Cardiac ventricle fibroblast (primary cell): ENCODE measurements around a stretch of chr5.

GRCh38 chr5:134079571-134080161 lies 34.8 kb upstream of the TCF7 start:
- RAMPAGE, long total RNA, result no peak

- RAMPAGE, long total RNA, result no peak
These were observed 21.7 kb downstream of the TCF7 start for GRCh38 chr5:134136146-134136683.

- RAMPAGE, long total RNA, result no peak
These were observed 14.7 kb upstream of the PPP2CA start for GRCh38 chr5:134240240-134241225.

GRCh38 chr5:134247454-134247921 lies 21.6 kb upstream of the PPP2CA start:
- RAMPAGE, long total RNA, result no peak

DNA sequence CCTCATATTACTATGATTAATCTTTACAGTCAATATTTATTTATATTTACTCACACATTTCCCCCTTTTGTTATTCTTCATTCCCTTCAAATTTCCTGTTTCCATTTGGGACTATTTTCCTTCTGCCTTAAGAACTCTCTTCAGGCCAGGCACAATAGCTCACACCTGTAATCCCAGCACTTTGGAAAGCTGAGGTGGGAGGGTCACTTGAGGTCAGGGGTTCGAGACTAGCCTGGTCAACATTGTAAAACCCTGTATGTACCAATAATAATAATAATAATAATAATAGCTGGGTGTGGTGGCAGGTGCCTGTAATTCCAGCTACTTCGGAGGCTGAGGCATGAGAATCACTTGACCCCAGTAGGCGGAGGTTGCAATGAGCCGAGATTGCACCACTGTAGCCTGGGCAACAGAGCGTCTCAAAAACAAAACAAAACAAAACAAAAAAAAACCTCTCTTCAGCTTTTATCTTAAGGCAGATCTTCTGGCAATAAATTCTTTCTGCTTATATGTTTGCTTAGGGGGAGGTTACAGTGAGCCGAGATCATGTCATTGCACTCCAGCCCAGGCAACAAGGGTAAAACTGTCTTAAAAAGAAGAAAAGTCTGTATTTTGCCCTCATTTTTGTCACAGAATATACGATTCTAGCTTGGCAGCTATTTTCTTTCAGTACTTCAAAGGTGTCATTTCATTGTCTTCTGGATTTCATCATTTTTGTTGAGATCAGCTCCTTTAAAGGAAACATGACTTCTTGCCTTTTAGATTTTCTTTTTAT lies 53.7 kb upstream of the PPP2CA start:
- RAMPAGE, long total RNA, result no peak

GRCh38 chr5:134376459-134376961 lies 5.1 kb downstream of the UBE2B start:
- RAMPAGE, long total RNA, result no peak

DNA sequence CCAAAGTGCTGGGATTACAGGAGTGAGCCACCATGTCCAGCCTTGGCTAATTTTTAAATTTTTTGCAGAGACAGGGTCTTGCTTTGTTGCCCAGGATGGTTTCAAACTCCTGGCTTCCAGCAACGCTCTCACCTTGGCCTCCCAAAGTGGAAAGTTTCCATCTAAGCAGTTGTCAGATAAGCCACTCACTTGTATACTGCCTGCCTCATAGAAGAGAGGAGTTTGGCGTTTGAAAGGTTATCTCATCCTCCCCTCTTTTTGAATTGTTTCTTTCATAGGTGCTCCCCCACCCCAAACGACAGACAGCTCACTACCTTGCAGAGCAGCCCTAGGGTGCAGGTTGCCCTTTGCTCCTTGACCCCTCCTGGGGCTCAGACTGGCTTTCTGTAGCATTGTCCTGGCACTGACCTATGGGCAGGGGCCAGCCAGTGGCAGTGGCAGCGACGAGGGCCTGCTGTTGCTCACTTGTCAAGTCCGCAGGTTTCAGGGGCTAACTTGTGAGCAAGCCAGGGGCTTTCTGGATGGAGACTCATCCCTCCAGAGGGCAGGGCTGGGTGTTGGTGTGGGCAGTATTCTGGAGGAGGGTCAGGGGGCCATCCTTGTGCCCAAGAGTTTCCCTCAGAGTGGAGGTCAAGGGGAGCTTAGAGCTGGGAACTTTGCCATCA lies 53.2 kb upstream of the CDKN2AIPNL start:
- RAMPAGE, long total RNA, result no peak

GRCh38 chr5:134512641-134513006 lies 12.8 kb upstream of the JADE2 start:
- RAMPAGE, long total RNA, result no peak

GRCh38 chr5:134566130-134566618 lies 40.7 kb downstream of the JADE2 start:
- RAMPAGE, long total RNA, result no peak

GRCh38 chr5:134591244-134591753 lies 41.3 kb downstream of the SAR1B start:
- RAMPAGE, long total RNA, result no peak

DNA sequence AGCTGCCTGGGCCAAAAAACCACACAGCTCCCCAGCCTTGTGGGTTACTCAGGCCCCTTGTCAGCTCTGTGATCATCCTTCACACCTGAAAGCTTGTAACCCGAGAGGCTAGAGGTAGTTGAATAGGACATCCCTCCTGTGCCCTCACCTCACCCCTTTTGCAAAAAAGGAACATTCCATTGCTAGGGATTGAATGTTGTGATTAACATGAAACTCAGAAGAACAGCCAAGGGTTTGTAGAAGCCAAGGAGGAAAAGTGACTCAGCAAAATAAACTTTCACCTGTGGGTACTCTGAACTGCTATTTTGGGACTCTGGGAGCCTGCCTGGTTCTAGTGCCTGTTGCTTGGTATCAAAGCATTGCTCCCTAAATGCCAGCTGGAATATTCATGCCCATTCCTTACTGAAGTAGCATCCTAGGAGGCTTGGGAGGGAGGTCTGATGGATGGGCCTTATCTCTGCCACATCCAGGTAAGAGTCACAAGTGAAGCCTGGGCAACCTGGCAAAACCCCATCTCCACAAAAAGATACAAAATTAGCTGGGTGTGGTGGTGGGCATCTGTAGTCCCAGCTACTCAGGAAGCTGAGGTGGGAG lies 40.2 kb downstream of the SAR1B start:
- RAMPAGE, long total RNA, result no peak

- RAMPAGE, long total RNA, result no peak
These were observed 6.2 kb downstream of the SAR1B start for GRCh38 chr5:134626324-134626924.

DNA sequence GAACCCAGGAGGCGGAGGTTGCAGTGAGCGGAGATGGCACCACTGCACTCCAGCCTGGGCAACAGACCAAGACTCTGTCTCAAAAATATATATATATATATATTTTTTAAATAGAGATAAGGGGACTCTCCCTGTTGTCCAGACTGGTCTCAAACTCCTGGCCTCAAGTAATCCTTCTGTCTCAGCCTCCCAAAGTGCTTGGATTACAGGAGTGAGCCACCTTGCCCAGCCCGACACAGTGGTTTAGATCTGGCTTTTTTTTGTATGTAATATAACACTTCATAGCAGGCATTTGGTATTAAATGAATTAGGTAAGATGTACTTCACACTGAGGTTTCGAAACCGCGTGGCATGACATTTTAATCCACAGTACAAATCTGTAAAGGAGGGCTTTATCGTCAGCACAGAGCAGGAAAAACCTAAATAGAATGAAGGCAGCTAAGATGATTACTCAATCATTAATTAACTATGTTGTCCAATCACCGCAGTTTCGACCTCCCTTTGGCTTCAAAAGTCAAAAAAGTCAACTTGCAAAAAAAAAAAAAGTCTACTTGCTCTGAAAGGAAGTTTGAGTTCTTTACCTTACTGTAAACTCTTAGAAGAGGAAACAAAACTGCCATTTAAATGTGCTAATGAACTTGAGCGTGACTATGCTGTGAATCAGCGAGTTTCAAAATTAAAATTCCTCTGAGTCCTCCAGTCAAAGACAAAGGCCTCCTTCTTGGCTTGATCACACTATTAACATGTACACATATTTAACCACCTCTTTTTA lies 864 bp upstream of the SEC24A start:
- RAMPAGE, long total RNA, result no peak

GRCh38 chr5:134876689-134877308 lies 2.6 kb downstream of the TXNDC15 start:
- RAMPAGE, long total RNA, result no peak

- RAMPAGE, long total RNA, result no peak
These were observed 936 bp downstream of the PITX1 start for GRCh38 chr5:135032664-135033920.

GRCh38 chr5:135037617-135038299 lies 3.7 kb upstream of the PITX1 start:
- RAMPAGE, long total RNA, result no peak

DNA sequence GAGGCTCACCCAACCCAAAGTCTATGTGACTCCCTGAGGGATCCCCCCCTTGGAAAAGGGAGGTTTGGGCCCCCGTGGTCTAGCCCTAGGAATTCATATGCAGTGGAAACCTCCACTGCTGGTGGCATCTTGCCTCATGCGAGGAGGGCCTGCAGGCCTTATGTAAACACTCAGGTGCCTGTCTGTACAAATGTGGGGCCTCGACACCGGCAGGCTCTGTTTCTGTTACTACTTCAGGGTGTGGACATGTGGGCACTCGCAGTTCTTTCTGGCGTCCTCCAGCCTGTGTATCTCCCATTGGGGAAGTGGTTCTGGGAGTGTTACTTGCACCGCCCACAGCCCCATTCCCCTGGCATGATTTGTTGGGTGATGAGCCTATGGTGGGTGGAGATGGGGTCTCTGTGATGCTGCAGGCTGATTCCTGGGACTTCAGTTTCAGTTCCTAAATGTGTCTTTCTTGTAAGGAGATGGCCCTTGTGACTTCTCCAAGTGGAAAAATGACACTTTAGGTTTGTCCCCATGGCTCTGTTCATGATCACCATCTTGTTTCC lies 82.1 kb upstream of the PITX1 start:
- RAMPAGE, long total RNA, result no peak

GRCh38 chr5:135133920-135134690 lies 100.1 kb upstream of the PITX1 start:
- RAMPAGE, long total RNA, result no peak

DNA sequence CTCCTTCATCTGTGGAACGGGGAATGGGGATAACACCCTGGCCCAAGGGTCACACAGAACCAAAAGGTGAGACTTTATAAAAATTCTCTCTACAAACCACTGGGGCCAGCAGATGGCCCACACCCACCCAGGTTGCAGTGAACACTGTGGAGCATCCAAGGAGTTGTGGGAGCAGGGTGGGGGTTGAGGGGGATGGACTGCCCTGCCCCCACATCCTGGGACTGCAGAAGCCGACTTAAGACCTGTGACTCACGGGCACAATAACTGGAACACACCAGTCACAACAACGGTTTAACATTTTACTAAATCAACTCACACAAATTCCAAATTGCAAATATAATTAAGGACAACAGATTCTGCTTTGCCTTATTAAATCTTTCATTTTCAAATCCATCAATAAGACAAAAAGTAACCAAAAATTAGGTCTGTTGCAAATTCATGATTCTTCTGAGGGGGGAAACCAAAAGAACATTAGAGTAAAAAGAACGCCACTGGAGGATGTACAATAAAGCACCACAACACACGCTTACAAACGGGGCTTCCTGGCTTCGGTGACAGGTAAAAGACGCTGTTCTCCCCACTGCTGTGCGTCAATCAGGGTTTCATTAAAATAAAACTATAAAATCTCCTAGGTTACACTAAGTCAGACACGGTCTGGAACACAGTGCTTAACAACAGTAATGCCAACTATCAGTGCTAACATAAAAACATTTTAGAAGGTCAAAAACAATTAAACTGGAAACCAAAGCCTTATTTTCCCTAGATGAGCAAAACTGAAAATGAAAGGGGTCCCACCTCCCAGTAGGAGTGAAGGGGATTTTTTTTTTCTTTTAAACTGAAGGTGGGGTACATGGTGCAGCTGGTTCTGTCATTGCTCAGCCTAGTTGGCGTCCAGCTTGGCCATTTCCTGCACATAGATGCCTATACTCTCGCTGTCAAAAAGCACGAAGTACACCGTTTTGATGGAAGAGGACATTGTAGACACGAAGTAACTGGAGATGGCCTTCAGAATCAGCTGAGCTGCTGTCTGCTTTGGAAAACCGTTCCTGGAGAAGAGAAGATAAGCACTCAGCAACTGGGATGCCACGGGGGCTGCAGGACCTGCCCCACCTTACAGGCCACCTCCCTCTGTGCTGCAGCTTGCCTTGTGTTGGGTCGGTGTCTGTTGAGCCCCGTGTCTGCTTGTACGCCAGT lies 64.5 kb downstream of the MACROH2A1 start:
- RAMPAGE, long total RNA, result no peak

- RAMPAGE, long total RNA, result no peak
These were observed 592 bp upstream of the CXCL14 start for GRCh38 chr5:135579321-135579844.